Osteoblast (primary cell): ENCODE results near the genes C10orf62 and MARVELD1.

DNA sequence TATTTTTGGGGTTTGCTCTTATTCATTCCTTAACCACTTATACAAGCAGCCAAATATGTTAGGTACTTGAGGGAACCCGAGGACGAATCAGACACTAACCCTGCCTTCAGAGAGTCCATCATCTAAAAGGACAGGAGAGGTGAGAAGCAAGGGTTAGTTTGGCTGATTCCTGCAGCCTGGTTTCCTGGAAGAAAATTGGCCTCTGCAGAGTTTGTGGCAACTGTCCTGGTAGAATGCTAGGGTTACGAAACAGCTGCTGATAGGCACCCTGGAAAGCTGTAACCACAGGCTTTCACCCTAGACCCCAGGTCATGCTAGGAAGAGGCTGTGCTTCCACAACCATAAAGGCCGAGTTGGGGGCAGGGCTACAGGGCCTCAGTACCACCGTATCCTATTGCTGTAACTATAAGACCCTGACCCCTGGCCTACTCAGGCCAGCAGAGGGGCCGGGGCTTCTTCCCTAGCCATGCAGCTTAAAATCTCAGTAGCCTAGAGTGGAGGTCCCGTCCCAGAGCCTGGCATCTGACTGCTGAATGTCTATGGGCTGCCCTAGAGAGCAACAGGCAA is 62.1 kb downstream of the PIK3AP1 start:
- CAGE, long polyA plus RNA, result no peak
- RRBS, result no CpG with 5 or more reads among the region's 7 CpGs

DNA sequence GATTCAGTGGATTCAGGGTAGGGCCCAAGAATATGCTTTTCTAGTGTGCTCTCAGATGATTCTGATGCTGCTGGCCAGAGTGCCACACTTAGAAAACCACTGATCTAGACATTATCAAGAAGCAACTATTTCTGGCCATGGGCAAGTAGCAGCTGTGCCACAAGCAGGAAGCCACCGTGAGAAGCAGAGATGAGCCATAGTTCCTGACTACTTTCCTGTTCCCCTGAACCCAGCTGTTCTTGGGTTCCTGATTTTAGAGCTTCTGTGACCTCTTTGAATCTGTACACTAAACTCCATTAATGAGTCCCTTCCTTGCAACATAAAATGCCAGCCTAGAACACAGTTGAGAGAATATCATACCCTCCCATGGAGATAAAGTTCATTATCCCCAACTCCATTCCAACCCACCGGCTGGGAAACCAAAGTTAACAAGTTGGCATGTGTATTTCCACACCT is 38.2 kb upstream of the PIK3AP1 start:
- CAGE, long polyA plus RNA, result no peak
- RRBS, result no CpG with 5 or more reads among the region's 2 CpGs

DNA sequence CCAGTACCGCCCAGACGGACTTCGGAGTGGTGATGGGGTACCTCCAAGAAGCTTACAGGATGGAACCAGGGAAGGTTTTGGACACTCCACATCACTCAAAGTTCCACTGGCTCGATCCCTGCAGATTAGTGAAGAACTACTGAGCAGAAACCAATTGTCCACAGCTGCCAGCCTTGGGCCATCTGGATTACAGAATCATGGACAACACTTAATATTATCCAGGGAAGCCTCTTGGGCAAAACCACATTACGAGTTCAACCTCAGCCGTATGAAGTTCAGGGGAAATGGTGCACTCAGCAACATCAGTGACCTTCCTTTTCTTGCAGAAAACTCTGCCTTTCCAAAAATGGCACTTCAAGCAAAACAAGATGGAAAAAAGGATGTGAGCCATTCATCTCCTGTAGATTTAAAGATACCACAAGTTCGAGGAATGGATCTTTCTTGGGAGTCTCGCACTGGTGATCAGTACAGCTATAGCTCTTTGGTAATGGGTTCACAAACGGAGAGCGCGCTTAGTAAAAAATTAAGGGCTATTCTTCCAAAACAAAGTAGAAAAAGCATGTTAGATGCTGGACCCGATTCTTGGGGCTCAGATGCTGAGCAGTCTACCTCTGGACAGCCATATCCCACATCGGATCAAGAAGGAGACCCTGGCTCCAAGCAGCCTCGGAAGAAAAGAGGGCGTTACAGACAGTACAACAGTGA is 123.0 kb downstream of the LCOR start:
- CAGE, long polyA plus RNA, result no peak
- RRBS, result no CpG with 5 or more reads among the region's 15 CpGs

DNA sequence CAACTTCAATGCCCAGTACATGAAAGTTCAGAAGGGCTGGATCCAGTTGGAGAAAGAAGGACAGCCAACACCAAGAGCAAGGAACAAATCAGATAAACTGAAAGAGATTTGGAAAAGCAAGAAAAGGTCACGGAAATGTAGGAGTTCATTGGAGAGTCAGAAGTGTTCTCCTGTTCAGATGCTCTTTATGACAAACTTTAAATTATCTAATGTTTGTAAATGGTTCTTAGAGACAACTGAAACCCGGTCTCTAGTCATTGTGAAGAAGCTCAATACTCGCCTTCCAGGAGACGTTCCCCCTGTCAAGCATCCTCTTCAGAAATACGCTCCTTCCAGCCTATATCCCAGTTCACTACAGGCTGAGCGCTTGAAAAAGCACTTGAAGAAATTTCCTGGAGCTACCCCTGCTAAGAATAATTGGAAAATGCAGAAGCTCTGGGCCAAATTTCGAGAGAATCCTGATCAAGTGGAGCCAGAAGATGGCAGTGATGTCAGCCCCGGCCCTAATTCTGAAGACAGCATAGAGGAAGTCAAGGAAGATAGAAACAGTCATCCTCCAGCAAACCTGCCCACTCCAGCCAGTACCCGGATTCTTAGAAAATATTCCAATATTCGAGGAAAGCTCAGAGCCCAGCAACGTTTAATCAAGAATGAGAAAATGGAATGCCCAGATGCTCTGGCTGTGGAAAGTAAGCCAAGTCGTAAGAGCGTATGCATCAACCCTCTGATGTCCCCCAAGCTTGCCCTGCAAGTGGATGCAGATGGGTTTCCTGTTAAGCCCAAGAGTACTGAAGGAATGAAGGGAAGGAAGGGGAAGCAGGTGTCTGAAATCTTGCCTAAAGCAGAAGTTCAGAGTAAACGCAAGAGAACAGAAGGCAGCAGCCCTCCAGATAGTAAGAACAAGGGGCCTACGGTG is 152.0 kb downstream of the LCOR start:
- CAGE, long polyA plus RNA, result no peak
- RRBS, result 94% methylated on average over 2 of the region's 15 CpGs

GRCh38 chr10:97274867-97275264 is 17.6 kb downstream of the ARHGAP19 start:
- CAGE, long polyA plus RNA, result no peak
- RRBS, result no CpG with 5 or more reads among the region's 10 CpGs

DNA sequence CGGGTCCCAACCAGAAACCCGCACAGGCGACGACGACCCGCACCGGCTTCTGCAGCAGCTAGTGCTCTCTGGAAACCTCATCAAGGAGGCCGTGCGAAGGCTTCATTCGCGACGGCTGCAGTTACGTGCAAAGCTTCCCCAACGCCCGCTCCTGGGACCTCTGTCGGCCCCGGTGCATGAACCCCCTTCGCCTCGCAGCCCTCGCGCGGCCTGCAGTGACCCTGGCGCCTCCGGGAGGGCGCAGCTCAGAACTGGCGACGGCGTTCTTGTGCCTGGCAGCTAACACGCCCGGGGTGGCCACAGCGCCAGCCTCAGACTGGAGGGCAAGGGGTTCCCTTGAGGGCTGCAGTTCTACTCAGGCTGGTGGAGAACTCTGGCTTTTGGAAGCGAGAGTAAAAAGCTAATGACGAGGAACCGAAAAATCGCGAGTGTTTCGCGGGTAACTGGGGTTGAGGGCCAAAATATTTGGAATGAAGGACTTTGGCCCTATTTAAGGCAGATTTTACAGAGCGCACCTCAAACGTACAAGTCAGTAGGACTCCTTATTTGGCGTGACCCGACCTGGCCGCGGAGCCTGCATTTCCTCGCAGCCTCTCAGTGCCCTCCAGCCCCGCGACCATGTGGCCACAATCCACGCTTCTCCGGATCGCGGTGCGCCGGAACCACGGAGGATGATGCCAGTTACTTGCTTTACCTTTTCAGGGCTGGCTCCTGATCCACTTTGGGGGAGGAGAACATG is 1.1 kb downstream of the FRAT1 start:
- CAGE, long polyA plus RNA, result no peak
- RRBS, result 2% methylated on average over 23 of the region's 54 CpGs

DNA sequence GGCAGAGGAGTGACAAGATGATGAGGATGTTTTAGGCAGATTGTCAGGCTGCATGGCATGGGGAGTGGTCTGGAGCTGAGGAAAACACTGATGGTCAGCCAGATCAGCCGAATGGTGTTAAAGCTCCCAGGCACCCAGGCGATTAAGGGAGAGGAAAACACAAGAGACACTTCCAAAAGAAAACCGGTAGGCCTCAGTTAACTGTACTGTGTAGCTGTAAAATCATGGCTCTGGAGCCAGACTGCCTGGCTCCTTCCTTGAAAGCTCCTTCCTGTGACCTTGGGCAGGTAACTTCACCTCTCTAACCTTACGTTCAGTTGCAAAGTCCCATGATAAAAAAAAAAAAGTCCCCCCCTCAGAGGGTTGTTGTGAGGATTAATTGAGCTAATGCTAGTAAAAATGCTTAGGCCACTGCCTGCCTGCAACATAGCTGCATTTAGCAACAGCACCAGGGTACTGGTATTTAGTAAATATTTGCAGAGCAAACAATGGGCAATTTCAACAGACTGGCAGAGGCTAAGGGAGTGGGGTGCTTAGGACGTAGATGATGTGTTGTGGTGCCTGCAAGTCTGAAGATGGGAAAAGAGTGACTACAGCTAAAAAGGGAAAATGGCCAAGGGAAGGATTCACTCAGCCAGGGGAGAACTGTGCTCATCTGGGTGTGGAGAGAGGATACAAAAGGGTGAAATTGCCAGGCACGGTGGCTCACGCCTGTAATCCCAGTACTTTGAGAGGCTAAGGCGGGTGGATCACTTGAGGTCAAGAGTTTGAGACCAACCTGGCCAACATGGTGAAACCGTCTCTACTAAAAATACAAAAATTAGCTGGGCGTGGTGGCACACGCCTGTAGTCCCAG is 6.7 kb downstream of the FRAT2 start:
- CAGE, long polyA plus RNA, result no peak
- RRBS, result no CpG with 5 or more reads among the region's 11 CpGs

DNA sequence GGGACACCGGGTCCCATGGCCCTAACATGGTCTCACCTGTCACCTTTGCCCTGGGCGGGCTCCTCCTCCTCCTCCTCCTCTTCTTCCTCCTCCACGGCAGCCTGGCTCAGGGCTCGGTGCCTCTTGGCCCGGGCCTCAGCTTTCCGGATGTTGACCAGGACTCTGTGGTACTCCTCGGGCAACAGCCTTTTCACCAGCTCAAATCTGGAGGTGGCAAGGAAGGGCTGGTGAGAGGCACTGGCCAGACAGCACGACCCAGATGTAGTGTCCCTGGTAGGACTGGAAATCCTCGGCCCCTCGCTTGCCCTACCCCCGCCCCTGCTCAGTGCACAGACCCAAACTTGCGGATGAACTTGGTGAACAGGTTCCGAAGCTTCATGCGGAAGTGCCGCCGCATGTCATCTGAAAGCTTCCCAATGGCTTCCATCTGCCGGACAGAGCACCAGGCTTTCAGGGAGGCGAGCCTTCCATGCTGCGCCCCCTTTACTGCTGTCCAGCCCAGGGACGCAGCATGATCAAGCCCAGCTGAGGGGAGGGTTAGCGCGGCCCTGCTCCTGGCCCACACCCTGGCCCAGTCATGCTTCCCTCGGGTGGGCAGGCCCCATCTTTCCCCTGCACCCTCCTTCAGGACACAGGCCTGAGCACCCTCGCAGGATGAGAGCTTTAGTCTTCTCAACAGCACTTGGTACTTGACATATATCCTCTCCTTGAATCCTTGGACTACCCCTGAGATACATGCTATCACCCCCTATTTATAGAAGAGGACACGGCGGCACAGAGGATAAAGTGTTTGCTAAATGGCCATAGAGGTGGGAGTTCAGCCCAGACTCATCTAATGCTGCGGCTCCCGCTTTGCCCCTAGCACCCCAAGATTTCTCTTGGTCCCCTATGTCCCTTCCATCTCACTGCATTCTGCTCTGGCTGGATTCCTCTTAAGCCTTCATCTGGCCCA is 32.5 kb upstream of the FRAT2 start:
- CAGE, long polyA plus RNA, result no peak
- RRBS, result 90% methylated on average over 3 of the region's 28 CpGs

DNA sequence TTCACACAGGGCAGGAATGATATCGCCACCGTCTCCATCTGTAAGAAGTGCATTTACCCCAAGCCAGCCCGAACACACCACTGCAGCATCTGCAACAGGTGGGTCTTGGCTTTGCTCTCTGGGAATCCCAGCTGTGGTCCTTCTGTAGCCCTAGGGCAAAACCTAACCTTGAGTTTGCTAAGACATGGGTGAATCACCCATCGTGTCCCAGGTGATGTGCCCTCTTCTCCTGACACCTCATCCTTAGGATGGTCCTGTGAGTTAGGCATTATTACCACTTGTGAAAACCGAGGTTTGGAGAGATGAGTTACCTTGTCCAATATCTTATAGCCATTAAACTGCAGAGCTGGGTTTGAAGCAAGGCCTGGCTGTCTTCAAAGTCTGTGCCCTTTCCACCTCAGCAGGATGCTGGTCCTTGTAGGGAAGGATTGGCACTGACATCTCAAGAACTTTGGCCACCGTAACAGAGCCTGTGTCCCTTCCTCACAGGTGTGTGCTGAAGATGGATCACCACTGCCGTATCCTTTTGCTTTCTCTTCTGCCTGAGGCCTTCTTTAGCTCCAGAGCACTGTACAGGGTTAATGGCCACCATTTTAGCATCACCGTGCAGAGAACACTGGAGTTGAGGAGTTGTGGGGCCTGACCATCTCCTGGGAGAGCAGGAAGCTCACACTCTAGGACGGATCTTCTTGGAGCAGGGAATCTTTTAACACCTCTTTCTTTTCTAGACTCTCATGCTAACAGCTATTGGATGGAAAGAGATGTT is 6.6 kb downstream of the ZDHHC16 start:
- CAGE, long polyA plus RNA, result no peak
- RRBS, result no CpG with 5 or more reads among the region's 9 CpGs

GRCh38 chr10:97459112-97459929 is 13.3 kb downstream of the ZDHHC16 start:
- CAGE, long polyA plus RNA, result no peak
- RRBS, result no CpG with 5 or more reads among the region's 11 CpGs

DNA sequence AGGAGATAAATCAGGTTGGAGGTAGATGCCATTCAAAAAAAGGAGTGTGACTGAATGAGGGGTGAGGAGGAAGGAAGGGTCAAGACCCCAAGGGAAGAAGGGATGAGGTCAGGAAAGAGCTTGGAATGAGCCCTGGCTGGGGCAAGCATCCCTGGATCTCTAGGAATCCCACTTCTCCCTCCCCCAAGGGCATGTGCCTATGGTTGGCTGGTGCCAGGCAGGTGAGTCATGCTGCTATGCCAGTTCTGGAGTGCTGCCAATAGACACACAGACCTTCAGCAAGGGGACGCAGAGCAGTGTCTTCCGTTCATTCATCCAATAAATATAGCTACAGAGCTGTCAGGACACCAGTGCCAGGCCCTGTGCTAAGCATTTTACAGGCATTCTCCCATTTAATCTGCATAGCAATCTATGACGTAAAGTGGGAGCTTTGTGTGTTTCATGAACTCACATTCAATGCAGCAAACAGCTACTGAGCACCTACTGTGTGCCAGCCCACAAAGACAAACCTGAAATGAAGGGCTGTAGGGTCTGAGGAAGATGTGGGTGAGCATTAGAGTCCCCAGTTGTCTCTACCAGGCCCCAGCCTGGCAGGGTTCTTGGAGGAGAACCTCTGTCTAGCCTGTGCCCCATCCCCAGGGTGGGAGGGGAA is 2.2 kb downstream of the ANKRD2 start:
- CAGE, long polyA plus RNA, result no peak
- RRBS, result no CpG with 5 or more reads among the region's 3 CpGs

DNA sequence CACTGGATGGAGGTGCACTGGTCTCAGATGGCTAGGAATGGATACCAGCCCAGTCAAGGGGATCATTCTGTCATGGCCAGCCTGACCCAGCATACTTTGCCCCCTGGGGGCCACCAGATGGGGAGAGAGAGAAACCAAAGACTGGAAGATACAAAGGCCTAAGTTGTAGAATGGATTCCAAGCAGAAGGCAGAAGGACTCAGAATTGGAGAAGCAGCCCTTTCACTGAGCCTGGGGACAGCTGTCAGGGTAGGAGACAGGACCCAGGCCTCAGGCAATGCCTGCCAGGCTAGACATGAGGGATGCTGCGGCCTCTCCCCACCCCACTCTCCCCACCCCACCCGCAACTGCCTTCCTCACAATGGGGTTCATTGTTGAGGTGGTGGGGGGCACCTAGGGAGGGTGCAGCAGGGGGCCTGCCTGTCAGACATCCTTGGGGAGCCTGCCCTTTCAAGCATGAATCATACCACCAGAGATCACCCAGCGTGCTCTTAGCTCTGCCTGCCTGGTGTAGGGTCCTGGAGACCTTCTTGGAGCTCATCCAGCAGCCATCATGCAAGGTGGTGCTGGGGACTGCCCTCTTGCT is at the start of gene C10orf62:
C10orf62 (plus strand) TSS at position 425 of the 585 bp plus-strand sequence.
- CAGE, long polyA plus RNA, result no peak
- RRBS, result no CpG with 5 or more reads among the region's 3 CpGs

- CAGE, long polyA plus RNA, result no peak
- RRBS, result no CpG with 5 or more reads among the region's 7 CpGs
These were observed 570 bp upstream of the MORN4 start for GRCh38 chr10:97633892-97634247.

DNA sequence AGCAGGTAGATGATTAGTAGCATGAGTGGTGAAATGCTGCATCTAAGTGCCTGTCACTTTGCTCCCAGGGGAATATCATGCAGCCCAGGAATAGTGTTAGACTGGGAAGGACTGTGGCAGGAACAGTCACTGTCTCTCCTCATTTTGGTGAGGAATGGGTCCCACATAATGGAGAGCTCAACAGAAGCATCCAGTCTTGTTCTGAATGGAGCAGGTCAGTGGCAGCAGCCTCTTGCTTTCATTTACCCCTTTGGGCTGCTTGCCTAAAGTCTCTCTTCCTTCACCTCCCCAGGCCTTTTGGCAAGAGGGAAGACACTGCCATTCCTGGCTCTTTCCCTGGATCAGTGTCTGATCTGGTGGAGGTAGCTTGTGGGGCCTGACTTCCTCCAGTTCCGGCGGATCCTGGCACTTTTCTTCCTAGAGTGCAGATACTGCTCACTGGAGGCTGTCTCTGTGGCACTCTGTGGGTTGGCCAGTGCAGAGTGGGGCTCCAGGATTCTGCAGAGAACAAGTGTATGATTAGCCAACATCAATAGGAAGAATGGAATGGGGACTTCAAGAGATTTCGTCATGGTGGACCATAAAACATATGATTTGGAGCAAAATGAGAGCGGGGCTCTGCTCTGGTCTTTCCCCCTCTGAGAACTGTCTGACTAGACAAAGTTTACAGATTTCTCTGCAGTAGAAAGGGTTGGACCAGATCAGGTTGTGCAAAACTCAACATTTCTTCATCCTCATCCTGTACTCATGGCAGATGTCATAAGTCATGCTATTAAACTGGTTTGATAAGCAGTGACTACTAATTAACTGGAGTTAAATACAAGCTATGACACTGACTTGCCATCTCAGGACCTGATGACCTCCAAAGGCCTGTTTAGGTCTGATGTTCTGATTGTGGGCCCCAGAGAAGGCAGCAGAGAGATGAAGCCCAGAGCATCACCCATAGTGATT is 9.2 kb downstream of the AVPI1 start:
- CAGE, long polyA plus RNA, result no peak
- RRBS, result no CpG with 5 or more reads among the region's 4 CpGs

- CAGE, long polyA plus RNA, result no peak
- RRBS, result no CpG with 5 or more reads among the region's 59 CpGs
These were observed at the start of gene MARVELD1 for GRCh38 chr10:97713222-97713913. MARVELD1 (plus strand) TSS chr10:97713730.

DNA sequence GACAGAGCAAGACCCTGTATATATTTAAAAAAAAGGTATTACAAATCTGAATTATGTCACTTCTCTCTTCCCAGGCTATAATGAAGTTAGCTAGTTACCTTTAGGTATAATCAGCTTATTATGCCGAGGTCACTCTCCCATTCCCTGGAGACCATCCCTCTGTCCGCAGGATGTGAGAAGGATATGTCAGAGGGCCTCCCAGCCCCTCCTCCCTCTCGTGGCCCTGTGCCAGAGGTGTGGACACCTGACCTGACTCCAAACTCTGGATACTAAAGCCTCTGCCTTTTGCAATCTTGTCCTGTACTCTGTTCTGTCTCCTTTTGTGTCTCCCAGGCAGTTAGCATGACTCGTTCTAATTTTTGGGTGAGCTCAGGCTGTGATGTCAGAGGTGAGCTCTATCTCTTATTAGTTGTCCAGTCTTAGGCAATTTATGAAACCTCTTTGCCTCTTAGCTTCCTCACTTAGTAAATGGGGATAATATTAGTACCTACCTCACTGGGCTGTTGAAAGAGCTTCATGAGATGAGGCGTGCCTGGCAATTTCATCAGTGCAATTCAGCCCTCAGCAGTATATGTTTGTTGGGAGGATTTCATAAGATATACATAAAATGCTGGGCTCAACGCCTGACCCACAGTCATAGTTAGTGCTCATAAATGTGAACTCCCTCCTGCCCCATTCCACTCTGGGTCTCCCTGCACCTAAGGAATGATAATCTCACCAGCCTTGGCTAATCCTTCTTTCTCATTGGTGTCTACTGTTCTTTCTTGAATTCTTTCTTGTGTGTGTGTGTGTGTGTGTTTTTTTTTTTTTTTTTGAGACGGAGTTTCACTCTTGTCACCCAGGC is 10.9 kb downstream of the MARVELD1 start:
- CAGE, long polyA plus RNA, result no peak
- RRBS, result no CpG with 5 or more reads among the region's 7 CpGs

- CAGE, long polyA plus RNA, result no peak
- RRBS, result no CpG with 5 or more reads among the region's 8 CpGs
These were observed 14.6 kb downstream of the SFRP5 start for GRCh38 chr10:97757117-97757621.

- CAGE, long polyA plus RNA, result no peak
- RRBS, result no CpG with 5 or more reads among the region's 4 CpGs
These were observed 24.8 kb upstream of the SFRP5 start for GRCh38 chr10:97796563-97797093.

GRCh38 chr10:97851488-97852013 is 1.9 kb downstream of the GOLGA7B start:
- CAGE, long polyA plus RNA, result no peak
- RRBS, result no CpG with 5 or more reads among the region's 6 CpGs

- CAGE, long polyA plus RNA, result no peak
- RRBS, result 3% methylated on average over 7 of the region's 40 CpGs
These were observed 438 bp downstream of the R3HCC1L start for GRCh38 chr10:98134722-98135467.